ENCODE data around the genes LARS1, TCERG1 and SPINK5.

- PRO-cap, result unidirectional peak, minus-strand start at chr5:143659890
Measured at GRCh38 chr5:143659756-143660115, 152.2 kb upstream of the HMHB1 start.

- PRO-cap, result no peak
Measured at GRCh38 chr5:145493134-145493634, 342.0 kb downstream of the PRELID2 start.

GRCh38 chr5:145500646-145501056, 334.5 kb downstream of the PRELID2 start:
- PRO-cap, result no peak

DNA sequence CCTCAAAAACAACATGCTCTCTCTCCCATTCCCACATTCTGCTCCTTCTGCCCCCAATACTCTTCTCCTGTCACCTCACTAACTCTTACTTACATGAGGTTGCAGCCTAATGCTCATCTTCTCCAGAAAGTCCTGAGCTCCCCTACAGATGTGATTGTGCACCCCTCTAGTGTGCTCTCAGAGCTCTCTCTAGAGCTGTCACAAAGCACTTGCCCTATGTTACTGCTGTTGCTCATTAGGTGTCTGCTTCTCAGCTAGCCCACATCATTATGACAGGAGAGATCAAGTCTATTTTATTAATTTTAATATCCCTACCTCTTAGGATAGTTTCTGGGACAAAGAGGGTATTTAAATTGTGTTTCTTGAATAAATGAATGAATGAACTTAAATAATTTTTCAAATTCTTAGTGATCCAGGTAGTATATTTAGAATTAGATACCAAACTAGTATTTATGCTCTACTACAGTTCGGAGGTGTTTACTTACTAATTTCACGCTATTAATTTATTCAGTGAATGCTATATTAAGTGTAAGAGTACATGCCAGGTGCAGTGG, 286.1 kb downstream of the PRELID2 start:
- PRO-cap, result no peak

GRCh38 chr5:145942137-145942602, 5.8 kb downstream of the SH3RF2 start:
- PRO-cap, result unidirectional peak, minus-strand start at chr5:145942361

DNA sequence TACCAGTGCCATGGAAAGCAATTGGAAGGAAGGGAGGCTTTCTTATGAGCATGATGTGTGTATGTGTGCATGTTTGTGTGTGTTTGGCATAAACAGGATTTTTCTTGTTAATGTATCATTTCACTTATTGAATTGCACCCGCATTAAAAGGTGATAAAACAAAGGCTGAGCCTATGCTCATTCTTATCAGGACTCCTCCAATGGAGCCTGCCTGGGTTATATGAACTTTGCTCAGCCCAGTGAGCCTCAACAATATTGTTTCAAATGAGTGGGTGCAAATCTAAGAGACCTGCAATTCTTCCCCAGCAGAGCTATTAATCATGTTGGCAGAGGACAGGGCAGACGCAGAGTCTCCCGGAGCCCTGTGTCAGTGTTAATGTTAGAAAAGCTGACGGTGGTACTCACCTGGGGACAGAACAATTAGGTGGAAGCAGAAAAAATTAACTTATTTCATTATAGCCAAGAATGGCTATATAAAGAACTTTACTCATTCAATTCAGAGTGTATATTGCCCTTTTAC, 71.6 kb downstream of the SH3RF2 start:
- PRO-cap, result unidirectional peak, plus-strand start at position 314 of the sequence

DNA sequence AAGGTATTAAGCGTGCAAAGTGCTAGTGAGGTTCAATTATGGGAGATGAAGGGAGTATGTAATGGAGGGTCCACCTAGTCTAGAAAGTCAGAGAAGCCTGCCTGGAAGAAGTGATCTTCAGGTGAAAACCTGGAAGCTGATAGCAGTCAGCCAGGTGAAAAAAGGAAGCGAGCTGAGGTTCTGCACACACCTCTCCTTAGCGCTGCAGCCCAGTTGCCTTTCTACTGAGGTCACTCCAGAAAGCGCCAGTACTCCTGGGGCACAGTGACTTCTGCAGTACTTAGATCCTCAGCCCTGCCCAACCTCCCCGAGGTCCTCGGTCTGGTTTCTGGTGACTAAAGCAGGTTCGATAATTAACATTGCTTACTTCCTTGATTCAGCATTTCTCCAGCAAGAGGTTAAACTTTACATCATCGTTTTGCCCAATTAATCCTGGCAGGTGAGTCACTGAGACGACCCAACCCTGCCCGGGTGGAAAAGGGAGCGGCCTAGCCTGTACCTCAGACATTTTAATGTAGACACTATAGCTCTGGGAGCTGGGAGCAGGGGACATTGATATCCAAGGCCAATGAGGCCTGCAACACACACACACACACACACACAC, 77.7 kb downstream of the PLAC8L1 start:
- PRO-cap, result bidirectional peak, plus-strand start at position 524 of the sequence, minus-strand start at position 330 of the sequence

DNA sequence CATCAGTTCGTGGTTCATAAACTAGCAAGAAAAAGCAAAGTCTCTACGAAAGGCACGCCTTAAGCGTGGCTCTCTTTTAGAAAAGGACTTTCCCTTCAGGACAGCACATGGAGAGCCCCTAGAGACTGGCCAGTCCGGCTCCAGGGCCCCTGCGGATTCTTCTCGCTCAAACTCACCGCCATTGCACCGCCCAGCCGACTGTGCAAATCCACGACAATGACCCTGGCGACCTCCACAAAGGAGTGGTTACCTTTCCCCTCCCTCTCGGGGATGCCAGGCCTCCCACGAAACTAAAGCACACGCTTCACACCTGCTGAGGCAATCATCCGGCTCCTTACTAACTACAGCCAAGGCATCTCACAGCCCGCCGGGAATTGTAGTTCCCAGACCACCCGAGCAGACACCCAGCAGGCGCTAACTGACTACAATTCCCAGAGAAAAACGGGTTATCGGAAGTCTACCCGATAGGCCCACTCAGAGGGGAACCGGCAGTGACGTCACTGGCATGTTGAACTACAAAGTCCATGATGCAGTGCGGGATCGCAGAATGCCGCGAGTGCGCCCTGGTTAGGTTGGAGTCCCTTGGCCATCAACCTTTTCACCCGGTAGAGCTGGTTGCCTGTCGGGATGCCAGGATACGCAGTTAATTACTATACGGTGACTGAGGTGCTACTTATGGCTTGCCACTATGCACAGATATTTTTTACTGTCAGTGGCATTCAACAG, at the start of gene LARS1:
TSS of gene LARS1 (minus strand) at position 339 of the 726 bp plus-strand sequence.
- PRO-cap, result bidirectional peak, plus-strand start at position 545 of the sequence, minus-strand start at position 336 of the sequence

- PRO-cap, result unidirectional peak, plus-strand start at chr5:146447311
Measured at GRCh38 chr5:146446725-146447427, at the start of gene TCERG1. TCERG1 (plus strand) TSS chr5:146447333.

GRCh38 chr5:146448052-146448582, 984 bp downstream of the TCERG1 start:
- PRO-cap, result no peak

DNA sequence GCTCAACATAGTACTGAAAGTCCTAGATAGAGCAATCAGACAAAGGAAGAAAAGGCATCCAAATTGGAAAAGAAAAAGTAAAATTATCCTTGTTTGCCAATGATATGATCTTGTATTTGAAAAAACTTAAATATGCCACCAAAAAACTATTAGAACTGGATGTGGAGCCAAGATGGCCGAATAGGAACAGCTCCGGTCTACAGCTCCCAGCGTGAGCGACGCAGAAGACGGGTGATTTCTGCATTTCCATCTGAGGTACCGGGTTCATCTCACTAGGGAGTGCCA, 93.3 kb upstream of the GPR151 start:
- PRO-cap, result no peak

DNA sequence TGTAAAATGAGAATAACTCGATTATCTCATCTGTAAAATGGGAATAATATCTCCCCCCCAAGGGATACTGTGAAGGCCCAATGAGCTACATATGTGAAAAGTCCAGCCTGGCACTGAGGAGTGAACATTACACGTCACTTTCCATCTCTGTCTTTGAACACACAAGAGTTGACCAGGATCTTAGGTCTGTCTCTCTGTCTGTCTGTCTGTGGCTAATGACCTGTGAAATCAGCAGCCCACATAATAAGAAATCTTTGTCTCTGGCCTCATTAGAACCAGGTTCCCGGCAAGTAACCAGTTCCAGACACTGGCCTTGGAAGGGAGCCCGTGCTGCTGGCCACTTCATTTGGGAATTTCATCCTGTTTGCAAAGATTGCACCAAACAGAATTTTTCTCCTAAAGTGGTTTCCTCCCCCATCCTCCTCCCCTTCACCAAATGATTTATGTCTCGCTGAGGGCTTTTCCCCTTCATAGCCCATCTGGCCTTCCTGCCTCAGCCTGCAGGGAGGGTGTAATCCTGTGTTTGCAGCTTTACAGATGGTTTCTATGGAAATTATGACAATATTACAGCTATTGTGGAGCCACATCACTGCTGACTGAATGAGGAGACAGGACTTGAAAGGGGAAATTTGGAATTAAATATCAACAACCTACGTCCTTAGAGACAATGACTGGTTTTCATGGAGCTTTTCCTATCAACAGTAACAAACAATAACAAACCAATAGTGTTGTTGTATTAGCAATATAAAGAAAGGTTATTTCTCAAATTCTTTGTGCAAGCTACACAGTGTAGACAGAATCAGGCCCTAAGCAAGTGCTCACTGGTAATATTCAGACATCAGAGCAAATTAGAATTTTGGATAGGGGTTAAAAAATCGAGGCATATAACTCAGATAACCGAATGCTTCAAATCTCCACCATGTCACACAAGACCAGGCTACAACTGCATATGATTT, 25.8 kb downstream of the DPYSL3 start:
- PRO-cap, result bidirectional peak, plus-strand start at position 471 of the sequence, minus-strand start at position 217 of the sequence

GRCh38 chr5:147791081-147791540, 8.6 kb upstream of the JAKMIP2 start:
- PRO-cap, result no peak

GRCh38 chr5:147871581-147872574, 6.6 kb upstream of the SCGB3A2 start:
- PRO-cap, result no peak

- PRO-cap, result no peak
Measured at GRCh38 chr5:148063665-148064226, at the start of gene SPINK5. SPINK5 (plus strand) TSS chr5:148063980.

- PRO-cap, result no peak
Measured at GRCh38 chr5:148090423-148091396, 26.9 kb downstream of the SPINK5 start.

DNA sequence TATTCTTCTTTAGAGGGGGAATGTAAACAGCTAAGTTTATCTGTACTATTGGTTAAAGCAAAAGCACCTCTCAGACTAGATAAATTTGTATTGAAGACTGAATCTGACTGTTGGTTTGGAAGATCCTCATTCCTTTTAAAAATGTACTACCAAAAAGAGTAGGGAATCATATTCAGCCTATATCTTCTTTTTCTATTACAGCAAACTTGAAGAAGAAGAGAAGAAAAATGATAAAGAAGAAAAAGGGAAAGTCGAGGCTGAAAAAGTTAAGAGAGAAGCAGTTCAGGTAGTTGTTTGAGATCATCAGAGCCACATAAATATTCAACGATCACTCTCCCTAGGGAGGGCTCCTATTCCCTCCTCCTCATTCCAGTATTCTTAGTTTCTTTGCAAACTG, 44.8 kb downstream of the SPINK5 start:
- PRO-cap, result no peak

DNA sequence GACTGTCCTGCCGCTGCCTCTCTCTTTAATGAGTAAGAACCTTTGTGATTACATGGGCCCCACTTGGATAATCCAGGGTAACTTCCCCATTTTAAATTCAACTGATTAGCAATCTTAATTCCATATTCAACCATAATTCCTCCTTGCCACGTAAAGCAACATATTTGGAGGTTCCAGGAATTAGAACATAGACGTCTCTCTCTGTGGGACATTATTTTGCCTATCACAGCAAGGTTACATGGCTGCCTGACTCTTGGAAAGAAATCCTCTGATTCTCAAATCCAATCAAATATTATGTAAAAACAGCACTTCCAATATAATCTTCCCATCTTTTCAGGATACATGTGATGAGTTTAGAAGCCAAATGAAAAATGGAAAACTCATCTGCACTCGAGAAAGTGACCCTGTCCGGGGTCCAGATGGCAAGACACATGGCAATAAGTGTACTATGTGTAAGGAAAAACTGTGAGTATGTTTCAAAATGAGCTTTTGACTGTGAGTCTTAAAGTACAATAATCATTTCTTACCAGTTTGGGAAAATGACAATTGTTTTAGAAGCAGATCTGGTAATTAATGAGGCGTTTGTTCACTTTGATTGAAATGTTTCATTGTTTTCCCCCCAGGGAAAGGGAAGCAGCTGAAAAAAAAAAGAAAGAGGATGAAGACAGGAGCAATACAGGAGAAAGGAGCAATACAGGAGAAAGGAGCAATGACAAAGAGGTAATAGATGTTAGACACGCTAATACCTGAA, 48.5 kb upstream of the SPINK14 start:
- PRO-cap, result no peak

DNA sequence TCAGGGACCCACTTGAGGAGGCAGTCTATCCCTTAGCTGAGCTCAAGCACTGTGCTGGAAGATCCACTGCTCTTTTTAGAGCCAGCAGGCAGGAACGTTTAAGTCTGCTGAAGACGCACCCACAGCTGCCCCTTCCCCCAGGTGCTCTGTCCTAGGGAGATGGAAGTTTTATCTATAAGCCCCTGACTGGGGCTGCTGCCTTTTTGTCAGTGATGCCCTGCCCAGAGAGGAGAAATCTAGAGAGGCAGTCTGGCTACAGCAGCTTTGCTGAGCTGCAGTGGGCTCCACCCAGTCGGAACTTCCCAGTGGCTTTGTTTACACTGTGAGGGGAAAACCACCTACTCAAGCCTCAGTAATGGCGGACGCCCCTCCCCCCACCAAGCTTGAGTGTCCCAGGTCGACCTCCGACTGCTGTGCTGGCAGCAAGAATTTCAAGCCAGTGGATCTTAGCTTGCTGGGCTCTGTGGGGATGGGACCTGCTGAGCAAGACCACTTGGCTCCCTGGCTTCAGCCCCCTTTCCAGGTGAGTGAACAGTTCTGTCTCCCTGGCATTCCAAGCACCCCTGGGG, 12.2 kb downstream of the SPINK13 start:
- PRO-cap, result no peak

DNA sequence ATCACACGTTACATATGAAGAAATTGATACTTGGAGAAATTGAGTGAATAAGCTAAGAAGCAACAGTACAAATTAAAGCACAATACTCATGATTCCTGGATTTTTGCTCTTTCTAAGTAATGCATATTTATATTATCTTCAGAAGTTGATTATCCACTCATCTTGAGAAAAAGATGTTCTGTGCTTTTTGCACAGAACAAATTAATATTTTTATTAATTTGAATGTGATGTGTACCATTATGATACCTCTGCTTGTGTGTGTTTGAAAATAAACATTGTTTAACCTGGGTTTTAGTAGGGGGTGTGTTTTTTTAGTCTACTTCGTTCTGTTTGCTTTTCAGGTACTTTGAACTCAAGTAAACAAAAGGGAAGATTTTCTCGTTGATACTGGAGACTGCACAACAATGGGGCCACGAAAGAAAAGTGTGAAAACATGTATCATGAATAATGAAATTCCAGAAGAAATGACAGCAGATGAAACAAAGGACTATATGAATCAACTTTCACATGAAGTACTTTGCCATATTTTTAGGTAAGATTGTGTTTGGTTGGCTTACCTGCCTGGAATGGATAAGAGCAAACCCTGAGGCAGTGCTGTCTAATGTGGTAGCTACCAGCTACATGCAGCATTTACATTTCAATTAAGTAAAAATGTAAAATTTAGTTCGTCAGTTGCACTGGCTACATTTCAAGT, 10.8 kb downstream of the FBXO38 start:
- PRO-cap, result no peak